Peritoneum (tissue), 1 donor: ENCODE data around the gene CDC20.

DNA sequence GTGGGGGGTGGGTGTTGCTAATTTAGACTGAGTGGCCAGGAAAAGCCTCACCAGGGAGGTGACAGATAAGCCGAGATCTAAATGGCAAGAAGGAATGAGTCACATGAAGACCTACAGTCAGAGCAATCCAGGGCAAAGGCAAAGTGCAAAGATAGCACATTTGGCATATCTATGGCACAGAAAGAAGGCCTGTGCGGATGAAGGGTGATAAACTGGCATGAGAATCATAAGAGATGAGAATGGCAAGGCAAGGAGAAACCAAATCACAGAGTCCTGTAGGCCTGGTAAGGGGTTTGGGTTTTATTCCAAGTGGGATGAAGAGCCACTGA, 7.6 kb downstream of the MPL start:
- PRO-cap: no peak

- PRO-cap: unidirectional peak, minus-strand start at chr1:43358768
These were observed at the start of gene CDC20 for GRCh38 chr1:43358596-43359412. CDC20 (plus strand) TSS chr1:43358981.

GRCh38 chr1:43472420-43473409, 19.0 kb upstream of the HYI start:
- PRO-cap: no peak

DNA sequence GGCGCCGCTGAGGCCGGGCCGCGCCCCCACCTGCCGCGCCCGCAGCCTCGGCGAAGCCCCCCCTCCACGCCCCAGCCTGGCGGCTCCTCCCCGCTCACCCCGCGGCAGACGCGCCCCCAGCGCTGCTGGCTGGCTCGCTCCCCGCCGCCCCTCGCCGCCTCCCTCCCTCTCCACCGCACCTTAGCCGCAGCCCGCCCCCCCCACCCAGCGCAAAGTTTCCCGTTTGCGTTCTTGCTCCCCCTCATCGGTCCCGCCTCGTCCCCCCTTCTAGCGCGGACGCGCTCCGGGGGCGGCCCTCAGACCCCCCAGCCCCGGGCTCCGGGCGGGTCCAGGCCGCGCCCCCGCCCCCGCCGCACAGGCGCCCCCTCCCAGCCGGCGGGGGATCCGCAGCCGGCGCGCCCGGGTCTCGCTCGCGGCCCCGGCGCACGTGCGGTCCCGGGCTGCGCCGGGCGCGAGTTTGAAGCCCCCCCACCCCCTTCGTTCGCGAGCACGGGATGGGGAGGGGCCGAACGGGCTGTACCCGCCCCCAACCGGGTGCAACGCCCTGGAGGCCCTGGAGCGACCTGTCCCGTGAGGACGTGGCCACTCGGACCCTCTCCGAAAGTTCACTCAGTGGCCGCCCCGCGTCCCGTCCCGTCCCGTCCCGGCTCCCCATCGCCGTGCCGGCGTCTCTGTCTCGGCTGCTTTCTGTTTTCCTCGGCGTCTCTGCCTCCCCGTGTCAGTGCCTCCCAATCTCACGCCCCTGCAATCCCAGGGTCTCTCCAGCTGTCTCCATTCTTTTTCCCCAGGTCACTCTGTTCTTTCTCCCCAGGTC, 730 bp downstream of the PTPRF start:
- PRO-cap: no peak

DNA sequence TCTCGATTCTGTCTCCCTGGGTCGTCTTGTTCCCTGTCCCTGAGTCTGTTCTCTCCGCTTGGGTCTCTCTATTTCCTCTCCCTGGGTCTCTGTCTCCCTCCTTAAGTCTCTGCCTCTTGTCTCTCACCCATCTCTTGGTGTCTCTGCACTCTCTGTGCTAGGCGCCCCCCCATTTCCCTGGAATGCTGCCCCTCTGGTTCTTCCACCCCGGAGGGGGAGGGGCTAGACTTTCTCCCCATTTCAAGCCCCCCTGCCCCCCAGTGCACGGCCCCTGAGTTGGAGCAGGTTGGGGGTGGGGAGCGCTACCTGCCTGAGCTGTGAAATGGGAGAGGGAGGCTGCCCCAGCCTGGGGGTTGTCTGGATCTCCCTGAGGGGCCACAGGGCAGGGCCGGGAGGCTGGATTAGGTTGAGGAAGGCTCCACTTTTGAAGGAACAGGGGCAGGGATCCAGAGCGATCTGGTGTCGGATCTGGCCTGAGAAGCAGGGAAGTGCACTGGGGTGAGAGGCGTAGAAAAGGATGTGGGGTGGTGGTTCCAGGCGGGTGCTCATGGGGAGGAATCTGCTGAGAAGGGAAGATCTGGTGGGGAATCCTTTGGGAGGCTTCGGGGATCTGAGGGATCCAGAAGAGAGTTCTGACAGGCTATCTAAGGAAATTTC, 1.5 kb downstream of the PTPRF start:
- PRO-cap: no peak

DNA sequence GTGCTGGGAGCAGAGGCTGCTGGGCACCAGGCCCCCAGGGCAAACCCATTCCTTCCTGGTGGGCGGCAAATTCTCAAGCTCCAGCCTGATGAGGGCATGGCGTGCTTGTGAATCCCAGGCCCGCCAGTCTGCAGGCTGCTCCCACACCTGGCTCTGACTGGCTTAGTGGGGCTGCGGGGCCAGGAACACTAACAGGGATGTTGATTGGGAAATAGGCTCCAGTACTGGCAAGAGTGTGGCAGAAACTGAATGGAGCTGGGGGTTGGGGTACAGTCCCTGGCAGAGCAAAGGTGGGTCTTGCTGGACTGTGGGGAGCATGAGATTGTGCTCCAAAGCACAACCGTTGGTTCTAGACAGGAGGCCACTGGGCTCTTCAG, 47.6 kb downstream of the PTPRF start:
- PRO-cap: no peak

DNA sequence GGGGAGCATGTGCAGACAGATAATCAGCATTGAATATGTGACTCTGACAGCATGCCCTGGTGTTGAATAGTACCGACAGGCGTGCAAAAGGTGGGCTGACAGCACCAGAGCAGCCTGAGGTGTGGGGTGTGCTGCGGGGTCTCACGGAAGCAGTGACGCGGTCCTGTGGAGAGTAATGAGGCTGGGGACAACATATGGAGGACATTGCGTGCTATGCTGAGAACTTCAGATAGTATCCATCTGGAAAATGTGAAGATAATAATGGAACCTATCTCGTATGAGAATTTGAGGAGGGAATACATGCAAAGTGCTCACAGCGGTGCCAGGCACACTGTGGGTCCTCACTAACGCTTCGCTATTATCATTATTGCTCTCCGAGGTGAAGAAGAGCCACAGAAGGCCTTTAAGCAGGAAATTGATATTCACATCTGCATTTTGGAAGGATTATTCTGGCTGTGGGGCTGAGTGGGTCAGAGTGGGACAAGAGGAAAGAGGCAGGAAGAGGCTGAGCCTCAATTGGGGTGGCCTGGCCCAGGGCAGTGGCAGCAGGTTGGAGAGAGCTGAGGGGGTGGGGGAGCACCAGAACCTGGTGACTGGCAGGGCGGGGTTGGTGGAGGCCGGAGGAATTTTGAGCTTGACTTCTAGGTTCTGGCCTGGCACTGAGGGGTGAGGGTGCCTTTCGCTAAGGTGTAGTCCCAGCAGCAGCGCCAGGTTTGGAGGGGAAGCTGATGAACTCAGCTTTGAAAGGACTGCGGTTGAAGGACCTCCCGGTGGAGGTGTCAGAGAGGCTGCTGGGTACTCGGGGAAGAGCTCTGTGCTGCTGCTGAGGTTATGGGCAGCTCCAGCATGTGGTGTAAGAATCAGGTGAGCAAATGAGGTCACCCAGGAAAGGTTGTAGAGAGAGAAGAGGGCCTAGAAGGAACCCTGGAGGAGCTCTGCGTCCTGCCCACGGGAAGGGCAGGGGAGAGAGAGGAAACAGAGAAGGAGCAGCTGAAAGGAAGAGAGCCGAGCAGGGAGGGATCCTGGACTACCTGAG, 33.7 kb upstream of the KDM4A start:
- PRO-cap: no peak

DNA sequence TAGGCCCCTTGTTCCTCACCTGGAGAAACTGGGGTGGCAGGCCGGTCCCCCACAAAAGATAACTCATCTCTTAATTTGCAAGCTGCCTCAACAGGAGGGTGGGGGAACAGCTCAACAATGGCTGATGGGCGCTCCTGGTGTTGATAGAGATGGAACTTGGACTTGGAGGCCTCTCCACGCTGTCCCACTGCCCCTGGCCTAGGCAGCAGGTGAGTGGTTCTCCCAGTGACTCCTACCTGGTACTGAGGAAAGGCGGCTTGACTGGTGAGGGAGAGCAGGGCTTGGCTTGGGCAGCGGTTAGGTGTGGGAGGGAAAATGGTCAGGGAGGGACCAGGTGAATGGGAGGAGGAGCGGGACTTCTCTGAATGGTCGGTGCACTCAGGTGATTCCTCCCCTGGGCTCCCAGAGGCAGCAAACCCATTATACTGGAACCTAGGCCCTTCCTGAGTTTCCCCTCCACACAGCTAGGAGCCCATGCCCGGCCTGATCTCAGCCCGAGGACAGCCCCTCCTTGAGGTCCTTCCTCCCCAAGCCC, 2.0 kb downstream of the ARTN start:
- PRO-cap: no peak

- PRO-cap: no peak
These were observed 3.5 kb downstream of the ARTN start for GRCh38 chr1:43936961-43937613.

GRCh38 chr1:43952649-43953421, 6.1 kb downstream of the IPO13 start:
- PRO-cap: no peak

- PRO-cap: no peak
These were observed 5.3 kb upstream of the DPH2 start for GRCh38 chr1:43964336-43965003.

DNA sequence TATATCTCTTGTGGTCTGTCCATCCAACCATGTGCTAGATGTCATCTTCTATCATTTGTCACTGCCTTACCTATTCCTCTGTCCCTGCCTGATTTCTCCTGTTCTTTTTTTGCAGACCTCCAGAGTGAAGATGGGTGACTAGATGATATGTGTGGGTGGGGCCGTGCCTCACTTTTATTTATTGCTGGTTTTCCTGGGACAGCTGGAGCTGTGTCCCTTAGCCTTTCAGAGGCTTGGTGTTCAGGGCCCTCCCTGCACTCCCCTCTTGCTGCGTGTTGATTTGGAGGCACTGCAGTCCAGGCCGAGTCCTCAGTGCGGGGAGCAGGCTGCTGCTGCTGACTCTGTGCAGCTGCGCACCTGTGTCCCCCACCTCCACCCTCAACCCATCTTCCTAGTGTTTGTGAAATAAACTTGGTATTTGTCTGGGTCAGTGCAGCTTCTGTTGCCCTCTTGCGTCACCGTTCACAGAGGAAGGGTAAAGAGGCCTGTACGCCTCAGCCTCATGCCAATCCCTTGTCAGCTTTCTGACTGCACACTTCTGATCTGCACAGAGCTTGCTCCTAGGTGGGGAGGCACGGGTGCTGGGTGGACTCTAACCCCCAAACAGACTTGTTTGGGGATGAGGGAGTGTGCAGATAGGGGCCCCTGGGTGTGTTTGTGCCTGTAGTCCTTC, 1.0 kb upstream of the B4GALT2 start:
- PRO-cap: no peak

- PRO-cap: no peak
These were observed 765 bp downstream of the SLC6A9 start for GRCh38 chr1:44030374-44031019.

DNA sequence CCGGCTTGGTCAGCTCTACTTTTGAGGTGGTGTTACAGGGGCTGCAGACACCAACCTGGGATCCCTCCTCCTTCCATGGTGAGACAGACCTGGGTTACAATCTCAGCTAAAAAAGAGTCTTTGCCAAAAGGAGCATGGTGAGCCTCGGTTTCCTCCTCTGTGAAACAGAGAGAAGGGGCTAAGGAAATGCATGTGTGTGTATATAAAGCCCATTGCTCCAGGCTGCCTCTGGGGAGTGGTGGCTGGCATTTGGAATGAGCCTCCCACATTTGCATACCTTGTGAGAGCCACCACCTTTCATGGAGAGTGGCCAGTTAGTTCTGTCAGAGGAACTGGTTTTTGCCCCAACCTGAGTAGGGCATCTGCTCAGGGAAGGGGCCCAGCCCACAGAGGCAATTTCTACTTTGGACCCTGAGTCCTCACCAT, 772 bp upstream of the SLC6A9 start:
- PRO-cap: no peak

DNA sequence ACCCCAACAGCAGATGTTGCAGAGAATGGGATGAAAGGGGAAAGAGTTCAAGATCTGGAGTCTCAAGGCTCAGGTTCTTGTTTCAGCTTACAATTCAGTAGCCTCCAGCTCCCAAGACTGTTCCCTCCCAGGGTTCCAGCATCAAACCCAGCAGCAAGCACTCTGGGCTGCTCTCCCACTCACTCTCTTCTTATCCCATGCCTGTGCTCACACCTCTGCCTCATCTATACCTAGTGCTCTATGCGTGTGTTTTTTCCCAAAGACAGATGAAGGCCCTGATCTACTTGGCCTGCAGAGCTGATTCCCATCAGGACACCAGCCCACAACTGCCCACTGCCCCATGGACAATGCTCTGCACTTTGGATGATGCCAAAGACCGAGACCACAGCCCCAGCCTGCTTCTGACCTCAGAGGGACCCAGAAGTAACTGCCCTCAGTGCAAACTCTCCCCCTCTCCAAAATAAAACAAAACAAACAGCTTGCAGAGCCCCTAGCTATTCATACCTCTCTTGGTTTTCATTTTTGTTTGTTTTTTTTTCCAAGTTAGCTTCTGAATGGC, 61.4 kb downstream of the DMAP1 start:
- PRO-cap: no peak

DNA sequence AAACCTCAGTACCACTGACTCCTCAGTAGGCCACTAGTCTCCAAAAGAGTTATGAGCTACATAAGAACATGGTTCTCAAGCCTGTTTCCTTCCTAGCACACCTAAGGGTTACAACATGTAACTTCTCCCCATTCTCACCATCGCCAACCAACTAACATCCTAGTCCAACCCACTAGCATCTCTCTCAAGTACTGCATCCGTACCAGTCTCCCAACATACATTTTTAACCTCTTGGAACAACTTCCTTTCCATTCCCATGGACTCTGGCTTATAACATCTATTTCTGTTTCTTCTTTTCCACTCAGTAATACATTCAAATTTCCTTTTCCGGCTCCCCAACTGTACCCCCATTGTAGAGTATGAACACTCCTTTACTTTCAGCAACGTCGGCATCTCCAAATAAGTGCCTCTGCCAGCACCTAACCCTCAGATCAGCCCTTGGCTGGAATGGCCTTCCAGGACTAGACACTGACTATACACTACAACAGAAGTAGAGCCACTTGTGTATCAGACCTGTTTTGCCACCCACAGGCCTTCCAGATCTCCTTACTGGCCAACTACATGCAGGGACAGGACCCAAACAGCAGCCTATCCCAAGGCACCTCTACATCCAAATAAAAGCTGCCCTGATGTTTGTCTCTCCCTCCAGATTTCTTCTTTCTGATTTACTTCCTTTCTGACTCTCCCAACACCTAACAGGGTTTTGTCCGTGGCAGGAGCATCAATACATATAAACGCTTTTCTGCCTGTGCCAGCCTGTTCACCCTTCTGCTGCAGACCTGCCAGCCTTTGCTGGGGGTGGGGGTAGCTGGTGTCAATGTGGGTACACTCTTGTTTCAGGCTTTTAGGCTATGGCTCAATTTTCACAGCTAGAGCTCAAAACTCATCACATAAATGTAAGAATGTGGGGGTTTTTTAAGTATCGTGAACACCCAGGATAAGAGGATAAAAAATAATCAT, 24.9 kb downstream of the ERI3 start:
- PRO-cap: no peak

GRCh38 chr1:44547457-44547656, 126.9 kb downstream of the TMEM53 start:
- PRO-cap: no peak

- PRO-cap: no peak
These were observed 29.0 kb downstream of the TMEM53 start for GRCh38 chr1:44644877-44646023.

DNA sequence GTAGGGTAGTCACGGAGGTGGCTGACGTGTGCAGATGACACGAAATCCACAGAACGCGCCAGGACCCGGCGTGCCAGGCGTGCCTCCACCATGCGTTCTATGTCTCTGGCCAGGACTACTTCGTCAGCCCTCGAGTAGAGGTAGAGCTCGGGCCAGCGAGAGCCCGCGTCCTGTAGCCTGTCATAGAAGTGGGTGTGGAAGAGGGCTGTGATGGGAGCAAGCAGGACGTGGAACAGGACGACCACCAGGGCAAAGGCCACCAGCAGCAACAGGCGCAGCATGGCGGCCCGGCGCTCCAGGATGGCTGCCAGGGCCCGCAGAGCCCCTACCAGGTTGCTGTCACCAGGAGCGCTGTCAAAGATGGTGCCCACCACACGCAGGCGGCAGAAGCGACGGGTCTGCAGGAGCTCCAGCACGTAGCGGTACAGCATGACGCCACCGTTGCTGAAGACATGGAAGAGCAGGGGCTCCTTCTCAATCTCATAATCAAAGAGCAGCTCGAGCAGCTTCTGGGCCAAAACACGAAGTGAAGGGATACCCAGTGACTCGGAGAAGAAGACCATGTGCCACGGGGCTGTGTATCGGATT, 19.6 kb downstream of the TMEM53 start:
- PRO-cap: no peak

DNA sequence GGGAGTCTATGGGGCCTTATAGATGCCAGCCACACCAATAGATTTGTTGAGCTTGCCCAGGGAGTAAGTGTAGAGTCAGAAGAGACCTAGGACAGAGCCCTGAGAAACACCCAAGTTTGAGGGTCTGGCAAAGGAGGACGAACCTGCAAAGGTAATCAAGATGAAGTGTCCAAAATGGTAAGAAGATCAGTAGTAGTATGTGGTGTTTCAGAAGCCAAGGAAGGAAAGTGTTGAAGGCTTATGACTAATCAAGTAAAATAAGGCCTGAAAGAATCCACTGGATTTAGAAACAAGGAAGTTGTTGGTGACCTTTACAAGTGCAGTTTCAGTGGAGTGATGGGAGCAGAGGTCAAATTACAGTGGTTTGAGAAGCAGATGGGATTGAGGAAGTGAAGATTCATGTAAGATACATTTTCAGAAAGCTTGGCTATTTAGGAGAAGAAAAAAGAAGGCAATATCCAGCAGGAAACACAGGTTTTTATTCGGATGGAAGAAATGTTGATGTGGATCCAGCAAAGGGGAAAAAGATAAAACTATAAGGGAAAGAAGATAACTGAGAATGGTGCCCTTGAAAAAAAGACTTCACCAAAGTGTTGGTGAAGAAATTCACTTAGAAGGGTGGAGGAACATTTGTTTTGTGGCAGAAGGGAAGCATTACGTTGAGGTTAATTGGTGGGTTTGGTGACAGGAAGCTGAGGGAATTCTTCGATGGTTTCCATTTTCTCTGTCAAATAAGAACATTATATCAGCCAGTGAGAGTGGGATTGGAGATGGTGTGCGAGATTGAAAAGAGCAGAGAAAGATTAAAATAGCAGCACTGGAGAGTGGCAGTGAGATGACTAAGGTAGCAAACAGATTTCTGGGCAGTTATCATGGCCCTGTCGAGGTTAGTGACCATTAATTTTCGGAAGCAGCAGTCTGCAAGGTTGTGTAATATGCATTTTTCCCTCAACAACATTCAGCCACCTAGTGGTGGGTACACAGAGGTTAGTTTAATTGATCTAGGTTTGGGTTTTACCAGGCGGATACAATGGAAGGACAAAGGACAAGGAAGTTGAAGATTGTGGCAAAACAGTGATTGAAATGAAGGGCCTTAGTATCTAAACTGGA, 2.2 kb downstream of the ARMH1 start:
- PRO-cap: no peak